ENCODE measurements around a stretch of chr2.

- RAMPAGE, long total RNA: no peak
- RRBS: no CpG with 5 or more reads among the region's 6 CpGs
Measured at GRCh38 chr2:162582245-162582821, 238.4 kb downstream of the GCA start.

DNA sequence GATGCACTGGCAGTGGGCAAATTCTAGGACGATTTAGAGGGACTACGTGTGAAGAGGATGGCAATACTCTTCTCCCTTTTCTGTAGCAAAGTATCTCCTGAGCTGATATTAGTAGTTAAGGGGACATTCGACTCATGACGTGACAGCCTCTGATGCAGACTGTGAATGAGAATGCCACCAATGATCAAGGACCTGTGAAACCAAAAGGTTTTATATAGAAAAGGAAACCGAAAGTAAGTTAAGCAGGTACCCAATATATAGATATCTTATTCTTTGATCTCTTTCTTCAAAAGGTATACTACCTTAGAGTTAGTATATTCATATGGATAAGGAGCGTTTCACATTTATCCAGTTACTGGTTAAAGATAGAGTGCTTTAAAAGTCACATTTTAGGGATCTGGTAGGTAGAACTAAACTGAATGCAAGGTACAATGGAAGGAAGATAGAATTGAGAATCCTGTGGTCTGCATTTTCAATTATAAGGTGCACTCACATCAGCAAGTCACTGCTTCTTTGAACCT is 106.4 kb downstream of the KCNH7 start:
- RAMPAGE, long total RNA: no peak
- RRBS: no CpG with 5 or more reads among the region's 6 CpGs

GRCh38 chr2:163734666-163735366 is 992 bp downstream of the FIGN start:
- RAMPAGE, long total RNA: no peak
- RRBS: no CpG with 5 or more reads among the region's 9 CpGs

GRCh38 chr2:164733850-164734511 is 107.6 kb downstream of the COBLL1 start:
- RAMPAGE, long total RNA: no peak
- RRBS: no CpG with 5 or more reads among the region's 3 CpGs

- RAMPAGE, long total RNA: no peak
- RRBS: no CpG with 5 or more reads among the region's 4 CpGs
Measured at GRCh38 chr2:164742758-164743348, 98.8 kb downstream of the COBLL1 start.

DNA sequence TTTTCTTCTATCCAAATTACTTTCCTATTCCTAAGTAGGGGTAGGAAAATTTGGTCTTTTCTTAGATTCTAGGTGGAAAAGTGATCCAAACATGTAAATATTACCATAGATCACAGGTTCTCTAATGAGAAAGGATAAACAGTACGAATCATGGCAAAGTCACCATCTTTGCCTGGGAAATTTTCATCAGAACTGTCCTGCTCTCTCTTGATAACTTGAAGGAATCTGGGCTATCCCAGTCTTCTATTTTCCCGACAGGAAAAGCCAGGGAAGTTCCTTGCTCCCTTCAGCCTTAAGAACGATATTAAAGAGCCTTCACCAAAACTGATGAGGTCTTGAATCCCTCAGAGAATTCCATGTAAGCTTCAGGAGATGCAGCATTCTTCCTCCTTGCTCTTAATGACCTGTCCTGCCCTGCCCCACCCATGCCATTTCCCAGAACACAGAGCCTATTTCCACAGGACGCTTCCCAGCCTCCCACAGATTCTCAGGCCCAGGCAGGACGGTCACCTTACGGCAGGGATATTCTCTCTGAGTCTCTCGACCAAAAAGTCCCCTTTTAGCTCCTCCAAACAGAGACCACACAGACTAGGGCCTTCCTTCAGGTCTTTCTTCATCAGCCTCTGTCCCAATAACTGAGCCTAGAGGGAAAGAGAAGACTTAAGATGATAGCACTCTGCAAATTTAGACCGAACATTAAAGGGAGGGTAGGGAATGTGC is 62.3 kb downstream of the COBLL1 start:
- RAMPAGE, long total RNA: no peak
- RRBS: no CpG with 5 or more reads among the region's 8 CpGs

DNA sequence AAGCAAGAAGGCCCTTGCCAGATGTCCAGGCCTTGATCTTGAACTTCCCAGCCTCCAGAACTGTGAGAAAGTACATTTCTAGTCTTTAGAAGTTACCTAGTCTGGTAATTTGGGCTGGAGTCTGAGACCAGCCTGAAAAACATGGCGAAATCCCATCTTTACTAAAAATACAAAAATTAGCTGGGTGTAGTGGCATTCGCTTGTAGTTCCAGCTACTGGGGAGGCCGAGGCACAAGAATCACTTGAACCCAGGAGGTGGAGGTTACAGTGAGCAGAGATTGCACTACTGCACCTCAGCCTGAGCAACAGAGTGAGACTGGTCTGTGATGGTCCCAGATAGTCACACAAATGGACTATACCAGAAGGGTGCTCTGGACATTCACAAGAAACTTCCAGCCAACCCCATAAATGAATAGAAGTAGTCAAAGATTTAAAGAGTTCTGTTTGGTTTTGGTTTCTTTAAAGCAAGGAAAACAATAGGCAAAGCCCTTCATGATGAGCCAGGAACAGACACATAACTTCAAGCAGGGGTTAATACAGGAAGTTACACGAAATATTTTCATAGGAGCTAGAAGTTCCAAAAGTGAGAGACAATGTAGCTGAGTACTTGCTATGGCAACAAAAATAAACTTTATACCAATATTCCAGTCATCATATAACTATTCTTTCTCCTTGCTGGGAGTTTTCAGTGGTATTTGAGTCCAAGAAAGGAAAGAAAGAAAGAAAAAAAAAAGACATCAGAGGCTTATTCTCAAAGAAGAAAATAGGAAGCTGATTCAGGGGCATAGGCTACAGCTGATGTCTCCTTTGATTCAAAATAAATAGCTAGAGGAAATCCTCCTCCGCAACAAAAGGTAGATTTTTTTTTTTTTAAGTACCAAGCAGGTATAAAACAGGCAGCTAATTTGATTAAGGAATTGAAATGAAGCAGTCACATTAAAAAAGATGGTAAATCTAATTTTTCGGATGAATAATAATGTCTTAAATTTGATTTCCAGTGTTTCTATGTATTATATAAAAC is 56.2 kb downstream of the COBLL1 start:
- RAMPAGE, long total RNA: no peak
- RRBS: no CpG with 5 or more reads among the region's 6 CpGs

DNA sequence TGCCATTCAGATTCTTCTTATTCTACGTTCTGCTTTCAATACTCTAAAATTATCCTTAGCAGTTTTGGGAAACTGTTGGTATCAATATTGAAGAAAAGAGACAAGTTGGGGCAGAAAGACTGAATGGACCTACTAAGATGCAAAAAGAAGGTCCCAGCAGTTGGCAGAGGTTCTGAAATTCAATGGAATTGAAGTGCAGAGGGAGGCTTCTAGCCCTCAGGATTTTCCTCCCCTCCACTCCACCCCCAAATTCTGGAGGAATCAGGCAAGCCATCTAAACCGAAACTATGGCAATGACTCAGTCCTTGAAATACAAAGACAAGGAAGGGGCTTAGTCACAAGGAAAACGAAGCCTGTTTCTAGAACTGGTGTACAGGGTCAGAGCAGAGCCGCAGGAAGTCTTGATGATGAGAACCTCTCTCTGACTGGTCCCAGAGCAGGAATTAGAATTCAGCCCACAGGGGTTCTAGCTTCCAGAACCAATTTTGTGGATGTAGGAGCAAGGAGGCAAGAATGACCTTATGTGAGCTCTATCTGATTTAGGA is 111.7 kb upstream of the SCN1A start:
- RAMPAGE, long total RNA: no peak
- RRBS: no CpG with 5 or more reads among the region's 4 CpGs

GRCh38 chr2:167250332-167251133 is 42.3 kb upstream of the B3GALT1 start:
- RAMPAGE, long total RNA: no peak
- RRBS: no CpG with 5 or more reads among the region's 15 CpGs

- RAMPAGE, long total RNA: no peak
- RRBS: no CpG with 5 or more reads among the region's 12 CpGs
Measured at GRCh38 chr2:167940826-167941619, 306.4 kb downstream of the STK39 start.

DNA sequence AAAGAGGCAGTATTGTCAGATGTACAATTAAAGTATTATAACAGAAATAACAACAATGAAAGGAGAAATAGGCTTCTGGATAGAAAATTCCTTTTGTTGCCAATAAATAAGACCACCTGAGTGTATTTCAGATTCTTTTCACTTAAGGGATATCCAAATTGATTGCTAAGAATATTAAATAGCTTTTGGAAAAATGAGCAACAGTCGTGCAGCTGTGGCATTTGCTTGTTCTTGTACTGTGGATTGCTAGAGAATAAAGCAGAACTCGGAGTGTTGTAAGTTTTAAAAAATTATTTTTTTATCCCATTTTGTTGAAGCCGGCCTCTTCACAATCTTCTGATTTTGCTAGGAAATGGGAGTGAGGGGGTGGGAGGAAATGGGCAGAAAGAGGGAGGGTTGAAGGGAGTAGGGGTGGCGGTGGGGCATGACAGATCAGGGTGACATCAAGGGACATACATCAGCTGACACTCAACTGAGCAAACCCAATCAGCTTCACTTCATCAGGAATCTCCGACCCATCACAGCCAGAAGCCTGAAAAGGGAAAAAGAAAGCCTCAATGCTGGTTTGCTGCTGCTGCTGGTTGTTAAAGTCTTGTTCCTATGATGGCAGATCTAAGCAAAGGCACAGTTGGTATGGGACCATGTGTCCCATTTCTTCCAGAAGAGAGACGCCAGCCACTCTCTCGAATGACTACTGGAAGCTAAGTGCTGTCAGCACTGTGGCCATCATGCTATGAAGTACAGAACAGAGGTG is 292.2 kb downstream of the STK39 start:
- RAMPAGE, long total RNA: no peak
- RRBS: no CpG with 5 or more reads among the region's 7 CpGs

GRCh38 chr2:168112340-168113304 is 134.8 kb downstream of the STK39 start:
- RAMPAGE, long total RNA: no peak
- RRBS: no CpG with 5 or more reads among the region's 7 CpGs

DNA sequence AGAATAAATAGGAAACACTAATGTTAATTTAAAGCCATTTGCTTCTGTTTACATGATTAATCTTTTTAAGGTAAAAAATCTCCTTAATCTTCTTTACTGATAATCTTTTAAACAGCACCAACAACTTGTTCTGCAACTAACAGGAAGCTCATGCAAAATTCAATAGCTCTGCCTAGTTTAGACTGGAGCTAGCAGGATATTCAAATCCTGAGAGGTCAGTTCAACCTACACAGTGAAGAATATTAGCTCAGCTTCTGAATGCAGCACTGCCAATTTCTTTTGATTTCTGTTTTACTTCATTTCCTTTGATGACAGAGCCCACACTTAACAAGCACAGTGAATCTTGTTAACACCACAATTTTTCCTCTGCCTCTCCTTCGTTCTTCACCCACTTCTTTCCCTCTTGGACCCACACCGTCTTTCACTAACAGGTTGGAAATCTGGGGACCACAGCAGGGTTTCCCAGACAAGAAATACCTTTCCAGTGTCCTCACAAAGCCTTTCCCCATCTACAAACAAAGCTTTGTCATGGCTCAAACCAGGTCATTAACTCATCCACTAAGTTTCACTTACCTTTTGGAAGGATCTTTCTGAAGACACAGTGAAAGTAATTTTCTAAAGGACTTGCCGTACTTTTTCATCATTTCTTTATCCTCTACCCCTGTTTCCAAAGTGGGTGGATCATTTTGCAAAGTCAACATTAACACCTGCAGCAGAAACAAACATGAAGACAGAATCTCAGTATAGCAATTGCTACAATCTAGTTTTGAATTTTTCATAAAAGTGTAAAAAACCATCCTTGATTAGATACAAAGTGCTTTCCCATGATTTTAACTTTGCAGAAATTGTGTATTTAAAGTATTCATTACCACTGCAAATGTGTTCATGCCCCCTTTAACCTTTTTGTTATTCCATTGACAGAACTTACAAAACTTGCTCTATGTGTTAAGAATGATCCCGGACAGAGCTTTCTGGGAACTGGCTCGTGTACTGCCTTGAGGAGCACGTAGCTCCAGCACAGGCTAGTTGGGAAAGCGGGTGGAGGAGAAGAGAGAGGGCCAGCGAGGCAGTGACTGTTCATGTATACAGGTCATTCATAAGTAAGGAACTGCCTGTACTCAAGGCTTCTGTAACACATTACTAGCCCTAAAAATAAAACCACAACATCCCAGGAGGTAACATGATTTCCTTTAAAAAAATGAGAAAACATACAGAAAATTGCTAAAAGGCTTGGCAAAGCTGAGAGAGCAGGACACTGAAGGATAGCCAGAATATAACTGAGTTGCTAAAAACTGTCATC is 109.4 kb downstream of the STK39 start:
- RAMPAGE, long total RNA: no peak
- RRBS: no CpG with 5 or more reads among the region's 8 CpGs

- RAMPAGE, long total RNA: no peak
- RRBS: no CpG with 5 or more reads among the region's 4 CpGs
Measured at GRCh38 chr2:168192874-168193743, 54.3 kb downstream of the STK39 start.

GRCh38 chr2:168490899-168491456 is 34.9 kb downstream of the CERS6 start:
- RAMPAGE, long total RNA: no peak
- RRBS: no CpG with 5 or more reads among the region's 4 CpGs

DNA sequence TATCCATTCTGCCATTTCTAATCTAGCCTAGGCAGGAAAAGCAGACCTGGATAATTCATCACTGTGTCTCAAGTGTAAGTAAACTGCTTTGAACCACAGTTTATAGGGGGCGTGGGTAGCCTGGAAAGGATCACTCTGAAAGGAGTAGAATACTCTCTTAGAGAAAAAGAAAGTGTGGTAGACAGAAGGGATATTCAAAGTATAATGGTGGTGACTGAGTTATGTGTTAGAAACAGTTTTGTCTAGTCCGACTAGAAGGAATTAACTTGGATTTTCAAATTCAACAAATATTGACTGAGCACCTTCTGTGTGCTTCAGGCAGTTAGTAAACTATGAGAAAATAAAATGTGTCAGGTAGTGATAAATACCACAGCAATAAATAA is 40.9 kb downstream of the CERS6 start:
- RAMPAGE, long total RNA: no peak
- RRBS: no CpG with 5 or more reads among the region's 2 CpGs

DNA sequence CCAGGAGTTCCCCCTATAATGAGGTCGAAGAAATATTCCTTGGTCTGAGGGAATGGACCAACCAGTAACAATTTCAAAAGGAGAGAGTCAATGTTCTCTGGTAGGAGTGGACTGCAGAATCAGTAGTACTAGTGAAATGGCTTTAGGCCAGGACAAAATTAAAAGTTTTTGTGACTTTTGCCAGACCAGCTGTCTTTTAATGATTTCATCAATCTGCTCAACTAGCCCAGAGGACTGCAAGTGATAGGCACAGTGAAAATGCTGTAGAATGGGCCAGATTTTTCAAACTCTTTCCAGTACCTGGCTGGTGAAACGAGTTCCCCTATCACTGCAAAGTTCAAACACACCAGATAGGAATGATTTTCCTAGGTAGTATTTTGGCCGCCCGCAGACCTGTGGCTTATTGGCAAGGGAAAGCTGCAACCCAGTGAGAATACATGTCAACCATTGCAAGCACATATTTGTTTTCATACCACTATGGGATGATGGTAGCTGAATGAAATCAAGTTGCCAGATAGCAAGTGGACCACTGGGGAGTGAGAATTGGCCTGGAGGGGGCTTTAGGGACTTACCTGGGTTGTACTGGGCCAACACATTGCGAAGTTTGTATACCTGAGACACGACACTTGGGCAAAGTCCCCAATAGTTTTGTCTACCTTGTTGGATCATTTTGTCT is 45.6 kb downstream of the CERS6 start:
- RAMPAGE, long total RNA: no peak
- RRBS: no CpG with 5 or more reads among the region's 6 CpGs

DNA sequence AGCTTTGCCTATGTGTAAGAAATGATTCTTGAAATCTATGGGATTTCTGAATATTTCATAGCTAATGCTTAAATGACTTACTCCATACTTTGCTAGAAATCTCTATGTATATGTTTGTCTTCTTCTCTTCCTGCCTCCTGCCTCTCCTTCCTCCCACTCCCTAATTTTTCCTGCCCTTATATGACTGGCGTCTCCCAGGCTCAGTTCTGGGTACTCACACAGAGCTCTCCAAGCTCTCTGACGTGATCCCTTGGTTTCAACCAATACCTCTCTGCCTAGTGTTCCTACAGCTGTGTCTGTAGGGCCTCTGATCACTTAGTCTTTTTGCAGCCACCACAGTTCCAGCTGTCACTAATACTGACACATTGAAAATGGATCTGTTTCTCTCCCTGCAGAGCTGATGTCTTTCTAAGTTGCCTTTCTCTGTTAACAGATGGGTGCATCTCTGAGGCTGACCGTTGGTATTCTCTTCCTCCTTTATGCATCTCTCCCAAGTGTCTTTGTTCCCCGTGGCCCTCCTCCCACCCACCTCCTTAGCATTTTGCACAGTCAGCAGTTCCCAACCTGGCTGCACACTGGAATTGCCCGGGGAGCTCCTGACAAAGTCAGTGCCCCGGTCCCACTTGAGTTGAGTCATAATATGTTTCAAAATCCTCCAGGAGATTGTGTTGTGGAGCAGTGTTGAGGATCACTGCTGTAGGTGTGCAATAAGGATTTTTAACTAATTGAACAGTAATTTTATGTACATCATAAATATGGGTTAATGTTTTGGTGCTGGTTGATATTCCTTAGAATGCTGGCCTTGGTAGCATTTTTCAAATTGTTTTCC is 62.5 kb downstream of the CERS6 start:
- RAMPAGE, long total RNA: no peak
- RRBS: no CpG with 5 or more reads among the region's 6 CpGs

- RAMPAGE, long total RNA: no peak
- RRBS: no CpG with 5 or more reads among the region's 2 CpGs
Measured at GRCh38 chr2:168639495-168639987, 162.9 kb upstream of the NOSTRIN start.

- RAMPAGE, long total RNA: no peak
- RRBS: no CpG with 5 or more reads among the region's 6 CpGs
Measured at GRCh38 chr2:168700419-168701235, 101.8 kb upstream of the NOSTRIN start.